Cardiac ventricle fibroblast (primary cell): ENCODE measurements around a stretch of chr4.

DNA sequence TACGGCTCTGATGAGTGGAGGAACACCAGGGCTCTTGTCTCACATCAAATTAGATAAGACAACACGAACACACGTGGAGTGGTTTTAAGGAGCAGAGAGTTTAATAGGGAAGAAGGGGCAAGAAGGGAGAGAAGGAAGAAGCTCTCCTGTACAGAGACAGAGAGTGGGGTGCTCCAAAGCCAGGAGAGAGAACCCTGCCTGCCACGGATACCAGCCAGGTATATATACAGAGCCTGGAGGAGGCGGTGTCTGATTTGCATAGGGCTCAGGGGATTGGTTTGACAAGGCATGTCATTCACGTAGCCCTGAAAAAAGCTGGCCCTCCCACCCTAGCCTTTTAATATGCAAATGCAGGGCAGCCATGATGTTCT is 198.9 kb upstream of the GYPA start:
- RAMPAGE, long total RNA: no peak

- RAMPAGE, long total RNA: no peak
Measured at GRCh38 chr4:145180095-145180391, 346 bp downstream of the OTUD4 start.

DNA sequence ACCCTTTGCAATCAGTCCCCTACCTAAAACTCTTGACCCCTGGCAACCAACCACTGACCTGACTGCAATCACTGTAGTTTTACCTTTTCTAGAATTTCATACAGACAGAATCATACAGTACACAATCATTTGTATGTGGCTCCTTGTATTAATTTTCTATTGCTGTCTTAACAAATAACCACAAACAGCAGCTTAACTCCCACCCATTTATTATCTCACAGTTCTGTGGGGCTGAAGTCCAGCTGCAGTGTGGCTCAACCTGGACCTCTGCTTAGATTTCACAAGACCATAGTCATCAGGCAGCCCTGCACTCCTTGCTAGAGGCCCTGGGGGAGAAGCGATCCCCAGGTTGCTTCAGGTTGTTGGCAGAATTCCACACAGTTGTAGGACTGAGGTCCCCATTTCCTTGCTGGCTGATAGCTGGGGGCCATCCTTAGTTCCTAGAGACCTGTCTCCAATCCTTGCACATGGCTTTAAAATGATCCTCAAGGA is 61.1 kb upstream of the SMAD1 start:
- RAMPAGE, long total RNA: no peak

GRCh38 chr4:145439314-145439592 is 42.4 kb upstream of the SMAD1 start:
- RAMPAGE, long total RNA: no peak

DNA sequence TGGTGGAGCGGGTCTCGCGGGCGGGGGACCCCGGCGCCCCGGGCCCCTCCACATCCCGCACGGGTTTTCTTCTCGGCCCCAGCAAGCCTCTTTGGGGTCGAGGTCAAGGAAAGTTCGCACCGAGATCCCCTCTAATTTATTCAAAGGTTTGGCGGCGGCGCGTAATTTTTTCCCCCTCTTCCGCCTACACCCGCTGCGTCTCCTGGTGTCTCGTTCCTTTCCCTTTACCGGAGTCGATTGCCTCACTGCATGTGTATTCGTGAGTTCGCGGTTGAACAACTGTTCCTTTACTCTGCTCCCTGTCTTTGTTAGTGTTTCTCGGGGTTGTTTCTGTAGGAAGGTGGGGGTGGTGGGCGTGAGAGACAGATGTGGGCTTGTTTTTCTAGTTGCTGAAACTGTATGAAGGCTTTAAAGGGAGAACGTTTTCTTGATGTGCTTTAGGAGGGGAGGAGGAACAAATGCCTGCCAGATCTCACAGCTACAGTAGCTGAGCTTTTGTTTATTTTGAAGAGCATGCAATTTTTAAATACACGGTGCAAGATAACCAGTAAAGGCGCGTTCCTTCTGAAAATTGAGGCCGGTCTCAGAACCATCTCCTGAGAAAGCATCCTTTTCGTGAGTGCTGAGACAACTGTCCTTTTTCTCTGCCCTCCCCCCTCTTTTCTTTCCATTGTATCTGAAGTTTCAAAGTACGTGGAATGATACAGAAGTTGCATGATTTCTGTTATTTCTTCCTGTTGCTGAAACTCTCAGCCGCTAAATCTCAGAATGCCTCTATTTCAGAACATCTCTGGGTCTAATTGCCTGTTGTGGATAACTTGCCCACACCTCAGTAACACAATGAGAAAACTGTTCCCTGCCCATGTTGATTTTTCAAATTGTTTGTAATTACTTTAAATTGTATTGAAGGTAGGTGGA is 1.2 kb downstream of the SMAD1 start:
- RAMPAGE, long total RNA: no peak

DNA sequence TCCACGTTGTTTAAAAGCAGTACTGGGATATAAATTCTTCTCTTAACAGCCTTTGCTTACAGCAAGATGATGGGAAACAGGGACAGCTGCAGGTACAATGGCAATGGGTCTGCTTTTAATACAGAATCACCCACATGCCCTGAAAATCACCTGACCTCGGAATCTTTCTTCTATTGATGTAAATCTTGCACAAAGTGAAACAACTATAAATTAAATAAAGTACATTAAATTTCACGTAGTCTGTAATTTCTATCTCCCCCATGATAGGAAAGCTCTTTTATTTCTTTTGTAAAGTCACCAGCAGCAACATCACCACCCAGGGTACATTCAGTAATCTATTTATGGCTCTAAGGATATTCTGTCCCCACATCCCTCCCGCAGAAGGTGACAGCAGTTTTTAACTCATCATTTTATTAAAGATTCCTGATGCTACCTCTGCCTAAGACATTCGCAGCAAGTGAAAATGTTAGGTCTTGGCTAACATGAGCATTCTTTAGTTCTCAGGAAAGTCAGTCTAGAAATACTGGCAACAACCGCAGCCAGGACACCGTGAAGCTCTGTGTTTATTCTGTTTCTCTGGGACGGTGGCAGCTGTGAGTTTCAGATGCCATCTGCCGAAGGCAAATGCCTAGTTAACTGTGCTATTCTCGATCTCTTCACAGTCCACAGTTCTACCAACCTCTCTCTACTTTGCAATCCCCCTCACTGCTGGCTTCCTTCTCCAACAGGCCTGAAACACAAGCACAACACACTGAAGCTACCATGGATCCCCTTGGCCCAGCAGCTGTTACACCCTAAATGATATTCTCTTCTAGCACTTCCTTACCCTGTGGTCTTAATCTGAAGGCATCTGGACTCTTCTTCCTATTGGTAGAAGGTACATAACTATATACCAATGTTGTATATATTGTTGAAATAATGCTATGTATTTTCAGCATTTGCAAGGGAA is 119.0 kb downstream of the ZNF827 start:
- RAMPAGE, long total RNA: no peak

GRCh38 chr4:145881961-145882508 is 56.6 kb downstream of the ZNF827 start:
- RAMPAGE, long total RNA: no peak

DNA sequence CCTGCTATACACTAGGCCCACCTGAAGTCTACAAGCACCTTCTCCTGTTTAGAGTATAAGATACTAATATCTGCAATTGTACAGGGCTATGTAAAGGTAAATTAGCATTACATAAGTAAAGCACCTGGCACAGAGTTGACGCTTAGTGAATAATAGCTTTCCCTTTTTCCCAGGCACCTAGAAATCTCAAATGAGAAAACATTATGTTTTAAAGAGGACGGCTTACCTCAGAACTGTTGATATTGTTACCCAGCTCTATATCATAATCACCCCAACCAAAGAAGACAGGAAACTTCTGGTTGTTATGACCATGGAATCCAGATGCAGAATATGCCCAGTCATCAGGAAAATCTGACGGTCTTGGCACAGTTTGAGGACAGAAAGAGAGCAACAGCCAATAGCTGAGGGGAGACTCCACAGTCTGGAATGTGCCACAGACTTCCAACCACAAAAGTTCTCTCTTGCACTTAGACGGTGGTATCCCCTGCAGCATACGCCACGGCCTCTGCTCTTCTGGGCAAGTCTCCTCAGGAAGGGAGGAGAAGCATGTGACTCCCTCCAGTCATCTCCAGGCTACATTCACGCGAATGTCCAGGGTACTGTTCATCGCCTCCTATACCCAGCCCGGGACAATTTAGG is 18.5 kb downstream of the ZNF827 start:
- RAMPAGE, long total RNA: no peak

DNA sequence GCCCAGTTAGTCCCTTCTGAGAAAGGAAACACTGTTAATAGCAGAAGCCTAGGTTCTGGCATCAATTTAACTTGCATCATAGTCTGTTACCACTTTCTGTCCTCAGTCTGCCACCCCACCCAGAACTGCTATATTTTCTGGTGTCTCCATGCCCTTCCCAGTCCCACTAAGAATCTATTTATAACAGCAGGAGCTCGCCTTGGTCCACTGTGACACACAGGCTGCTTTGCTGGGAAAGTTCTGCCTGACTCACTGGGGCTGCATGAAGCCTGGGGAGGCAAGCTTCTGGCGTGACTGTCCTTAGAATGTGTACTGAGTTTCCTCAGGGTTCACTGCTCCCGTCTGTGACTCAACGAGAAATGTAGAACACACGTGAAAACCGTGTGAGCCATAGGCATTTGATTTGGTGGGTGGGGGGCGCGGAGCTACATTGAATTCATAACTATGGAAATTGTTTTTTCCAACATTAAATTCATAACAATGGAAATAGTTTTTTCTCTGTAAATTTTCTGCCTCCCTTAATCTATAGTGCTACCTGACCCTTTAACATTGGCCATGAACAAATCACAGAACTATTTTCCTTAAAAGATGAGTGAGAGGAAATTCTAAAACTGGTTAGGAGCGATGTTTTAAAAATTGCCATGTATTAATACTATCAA is 158.0 kb upstream of the TTC29 start:
- RAMPAGE, long total RNA: no peak

DNA sequence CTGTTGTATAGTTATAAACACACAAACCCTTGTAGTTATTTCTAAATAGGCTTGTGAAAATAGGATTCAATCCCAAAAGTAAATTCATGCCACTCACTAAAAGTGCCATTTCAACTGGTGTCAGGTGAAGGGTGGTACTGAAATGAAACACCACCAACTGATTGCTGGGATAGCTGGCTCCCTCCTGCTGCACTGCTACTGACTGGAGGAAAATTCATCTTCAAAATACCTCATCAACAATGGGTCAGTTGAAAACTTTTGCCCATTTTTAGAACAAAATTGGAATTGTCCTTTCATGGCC is 71.9 kb upstream of the EDNRA start:
- RAMPAGE, long total RNA: no peak

- RAMPAGE, long total RNA: no peak
Measured at GRCh38 chr4:147732598-147733536, 979 bp downstream of the ARHGAP10 start.

- RAMPAGE, long total RNA: no peak
Measured at GRCh38 chr4:147969936-147970391, 238.1 kb downstream of the ARHGAP10 start.

DNA sequence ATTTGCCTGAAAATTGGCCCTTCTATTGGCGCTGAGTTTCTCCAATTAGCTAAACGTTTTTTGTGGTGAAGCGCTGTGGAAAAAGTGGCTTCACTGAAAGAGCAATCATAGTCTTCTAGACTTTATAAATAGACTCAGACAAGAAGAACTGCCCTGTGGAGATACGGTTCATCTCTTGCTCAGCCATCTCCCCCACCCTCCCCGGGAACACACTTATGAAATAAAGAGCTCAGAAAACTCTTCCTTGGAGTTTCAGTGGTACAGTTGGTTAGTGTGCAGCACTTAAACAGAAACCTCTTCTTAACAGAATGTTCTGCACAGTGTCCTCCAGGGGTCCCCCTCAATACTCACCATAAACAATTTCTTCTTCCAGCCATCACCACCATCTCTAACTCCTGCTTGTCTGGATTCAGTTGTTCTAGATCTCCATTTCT is 313.0 kb downstream of the ARHGAP10 start:
- RAMPAGE, long total RNA: no peak

DNA sequence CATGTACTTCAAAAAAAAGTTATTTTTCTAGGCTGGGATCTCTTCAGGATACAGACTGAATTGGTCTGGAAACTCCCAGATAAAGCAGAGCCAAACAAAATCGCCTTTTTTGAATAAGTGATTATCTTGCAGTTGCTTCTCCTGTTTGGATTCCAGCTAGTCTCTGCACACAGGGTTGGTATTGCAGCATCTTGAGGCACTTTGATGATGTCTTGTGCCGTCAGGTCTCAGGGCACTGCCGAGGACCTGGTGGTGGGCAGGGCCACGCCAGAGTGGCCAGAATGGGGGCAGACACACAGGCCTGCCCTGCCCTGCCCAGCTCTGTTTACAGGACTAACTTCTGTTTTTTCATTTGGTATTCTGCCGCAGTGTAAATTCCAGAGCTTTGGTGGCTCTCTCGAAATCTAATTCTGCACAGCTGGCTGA is 276.1 kb downstream of the NR3C2 start:
- RAMPAGE, long total RNA: no peak

- RAMPAGE, long total RNA: no peak
Measured at GRCh38 chr4:148216586-148217452, 225.4 kb downstream of the NR3C2 start.

- RAMPAGE, long total RNA: no peak
Measured at GRCh38 chr4:148397857-148398296, 44.3 kb downstream of the NR3C2 start.

DNA sequence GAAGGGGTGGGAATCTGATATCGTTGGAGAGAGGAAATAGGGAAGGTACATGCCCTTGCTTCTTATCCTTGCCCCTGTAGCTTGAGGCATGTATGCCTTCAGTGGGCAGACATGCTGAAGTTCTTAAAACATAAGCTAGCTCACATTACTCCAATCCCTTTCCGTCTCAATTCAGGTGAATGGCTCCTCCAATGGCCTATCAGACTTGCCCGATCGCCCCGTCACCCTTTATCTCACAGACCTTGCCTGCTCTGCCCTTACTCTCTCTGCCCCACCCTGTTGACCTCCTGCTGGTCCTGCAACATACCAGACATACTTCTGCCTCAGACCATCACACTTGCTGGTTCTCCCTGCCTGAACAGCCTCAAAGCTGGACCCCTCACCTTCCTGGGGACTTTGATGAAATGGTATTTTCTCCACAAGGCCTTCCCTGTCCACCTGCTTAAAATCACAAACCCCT is 340.0 kb upstream of the NR3C2 start:
- RAMPAGE, long total RNA: no peak

DNA sequence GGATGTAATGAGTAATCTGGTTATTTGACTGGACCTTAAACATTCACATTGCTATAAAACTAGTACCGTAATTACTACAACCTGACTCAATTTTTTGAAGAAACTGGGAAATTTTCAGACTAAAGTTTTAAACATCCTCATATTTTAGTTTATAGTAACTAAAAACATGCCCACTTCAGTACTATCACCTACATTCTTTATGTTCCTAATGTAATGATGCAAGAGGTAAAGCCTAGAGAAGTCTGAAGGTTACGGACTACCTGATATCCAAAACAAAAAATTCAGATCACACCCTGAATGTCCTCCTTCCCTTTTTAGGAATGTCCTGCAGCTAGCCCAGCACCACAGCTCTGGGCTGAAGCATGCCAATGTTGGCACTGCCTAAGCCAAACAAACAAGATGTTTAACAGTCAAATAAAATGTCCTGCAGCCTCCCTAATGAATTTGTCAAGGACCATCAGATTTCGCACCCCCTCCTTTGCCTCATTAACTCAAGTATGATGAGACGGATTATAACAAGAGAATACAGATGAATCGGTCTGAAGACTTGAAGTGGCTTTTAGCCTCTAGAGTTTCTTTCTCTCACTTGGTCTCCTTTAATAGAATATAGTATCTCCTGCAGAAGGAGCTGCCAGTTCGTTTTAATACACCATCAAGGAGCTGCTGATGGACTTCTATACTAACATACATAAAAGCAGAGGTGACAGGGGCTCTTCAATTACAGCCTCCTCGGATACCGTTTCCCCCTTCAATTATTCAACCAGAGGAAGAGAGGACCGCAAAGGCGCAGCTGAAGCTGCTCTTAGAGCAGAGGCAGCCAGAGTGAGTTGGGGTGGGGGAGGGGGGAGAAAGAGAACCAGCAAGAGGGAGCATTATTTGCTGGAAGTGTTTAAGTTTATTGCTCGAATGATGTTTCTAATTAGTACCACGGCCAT is 3.1 kb upstream of the MAB21L2 start:
- RAMPAGE, long total RNA: no peak

GRCh38 chr4:150759230-150759848 is 177.4 kb downstream of the MAB21L2 start:
- RAMPAGE, long total RNA: no peak

DNA sequence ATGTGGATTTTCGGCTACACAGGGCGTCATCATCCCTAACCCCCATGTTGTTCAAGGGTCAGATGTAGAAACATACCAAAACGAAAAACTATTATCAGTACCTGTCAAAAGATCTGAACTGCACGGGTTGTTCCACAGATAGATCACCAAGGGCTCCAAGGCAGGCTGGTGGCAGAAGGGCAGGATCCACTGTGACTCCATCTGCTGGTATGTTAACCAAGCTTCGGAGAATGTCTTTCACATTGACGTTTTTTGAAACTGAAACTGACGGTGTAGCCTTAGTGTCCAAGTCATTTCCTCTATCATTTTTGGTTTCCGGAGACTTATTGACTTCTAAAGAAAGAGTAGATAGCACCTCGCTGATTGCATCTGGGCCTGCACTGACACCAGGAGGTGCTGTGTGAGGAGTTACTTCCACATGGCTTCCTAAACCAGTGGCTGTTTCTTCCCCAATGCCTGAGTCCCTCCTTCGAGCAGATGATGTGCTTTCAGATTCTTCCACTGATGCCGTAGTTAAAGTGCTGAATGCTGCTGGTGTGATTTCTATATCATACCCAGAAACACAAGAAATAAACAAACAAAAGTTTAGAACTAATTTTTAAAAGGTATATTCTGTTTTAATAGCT is 186.9 kb downstream of the LRBA start:
- RAMPAGE, long total RNA: no peak